ENCODE data around the gene MMD.

DNA sequence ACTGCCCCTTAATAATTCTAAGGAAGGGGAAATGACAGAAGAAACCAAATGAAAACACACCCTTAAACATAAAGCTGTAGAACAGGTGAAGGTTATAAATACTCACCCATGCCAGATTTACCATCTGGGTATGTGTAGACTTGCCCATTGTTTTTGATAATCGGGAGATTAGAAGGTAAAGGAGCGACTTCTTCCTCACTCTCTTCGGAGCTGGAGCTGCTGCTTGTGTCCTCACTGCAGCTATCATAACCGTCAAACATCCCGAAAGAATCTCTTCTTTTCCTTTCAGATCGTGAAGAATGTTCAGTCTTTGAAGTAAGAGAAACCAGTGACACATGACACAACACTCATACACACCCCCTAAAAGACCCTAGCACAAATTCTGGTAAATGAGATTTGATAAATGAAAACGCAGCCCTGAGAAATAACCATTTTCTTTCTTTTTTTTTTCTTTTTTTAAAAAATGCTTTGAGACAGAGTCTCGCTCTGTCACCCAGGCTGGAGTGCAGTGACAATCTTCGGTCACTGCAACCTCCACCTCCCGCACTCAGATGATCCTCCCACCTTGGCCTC is 34.9 kb downstream of the MBTD1 start:
- PRO-cap = no peak

DNA sequence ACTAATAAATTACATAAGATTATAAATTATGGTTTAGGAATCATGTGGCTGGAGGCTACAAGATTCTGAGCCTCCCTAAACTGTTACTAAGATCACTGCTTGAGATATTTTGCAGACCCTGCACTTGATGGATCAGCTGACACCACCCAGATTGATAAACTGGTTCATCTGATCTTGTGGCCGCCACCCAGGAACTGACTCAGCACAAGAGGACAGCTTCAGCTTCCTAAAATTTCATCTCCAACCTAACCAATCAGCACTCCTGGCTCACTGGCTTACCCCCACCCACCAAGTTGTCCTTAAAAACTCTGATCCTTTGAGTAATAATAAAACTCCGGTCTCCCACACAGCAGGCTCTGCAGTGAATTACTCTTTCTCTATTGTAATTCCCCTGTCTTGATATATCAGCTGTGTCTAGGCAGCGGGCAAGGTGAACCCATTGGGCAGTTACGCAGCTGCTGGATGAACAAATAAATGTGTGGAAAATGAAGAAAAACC is 174.8 kb downstream of the UTP18 start:
- PRO-cap = no peak

- PRO-cap = no peak
Observed at GRCh38 chr17:52824437-52825006, 666.0 kb upstream of the CA10 start.

DNA sequence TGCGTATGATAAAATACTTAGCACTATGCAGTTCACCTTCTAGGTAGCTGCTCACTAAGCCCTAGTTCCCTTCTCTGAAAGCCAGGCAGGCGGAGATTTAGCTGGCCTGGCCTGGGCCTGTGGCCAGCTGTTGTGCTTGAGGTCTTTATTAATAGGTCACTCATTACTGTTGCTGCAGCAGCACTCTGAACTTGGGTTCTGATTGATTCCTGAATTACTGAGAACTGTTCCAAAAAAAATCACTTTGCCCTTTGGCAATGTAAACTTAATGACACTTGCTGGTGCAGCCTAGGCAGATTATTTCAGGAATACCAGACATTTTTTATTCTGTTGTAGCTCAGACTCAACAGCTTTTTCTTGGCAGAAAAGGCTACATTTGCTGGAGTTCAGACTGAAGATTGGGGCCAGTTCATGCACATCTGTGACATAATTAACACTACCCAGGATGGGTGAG is 2.7 kb downstream of the TOM1L1 start:
- PRO-cap = no peak

- PRO-cap = bidirectional peak, plus-strand start at chr17:55238523, minus-strand start at chr17:55238422
Observed at GRCh38 chr17:55237939-55238904, 26.5 kb upstream of the HLF start.

DNA sequence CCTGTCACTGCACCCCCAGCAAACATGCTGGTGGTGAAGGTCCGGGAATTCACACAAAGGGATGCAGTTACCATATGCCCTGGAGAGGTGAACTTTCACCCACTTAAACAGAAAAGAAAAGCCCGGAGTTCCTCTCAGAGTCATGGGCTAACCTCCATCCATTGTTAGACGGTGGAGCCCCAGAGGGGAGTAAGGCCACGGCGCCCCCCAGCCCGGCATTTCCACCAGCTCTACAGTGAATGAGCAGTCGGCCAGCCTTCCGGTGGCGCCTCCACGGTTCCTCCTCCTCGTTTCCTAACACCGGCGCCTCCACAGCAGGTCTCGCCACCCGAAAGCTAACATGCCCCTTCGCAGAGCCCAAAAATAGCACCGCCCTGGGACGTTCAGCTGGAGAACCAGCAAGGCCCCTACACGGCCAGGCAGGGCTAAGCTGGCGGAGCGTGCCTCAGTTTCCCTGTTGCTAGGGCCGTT is 915 bp downstream of the MMD start:
- PRO-cap = no peak

GRCh38 chr17:55421156-55422016 is at the start of gene MMD:
TSS of gene MMD (minus strand) at chr17:55421835.
- PRO-cap = unidirectional peak, plus-strand start at chr17:55421568; bidirectional peak, plus-strand start at chr17:55422223, minus-strand start at chr17:55421931

- PRO-cap = no peak
Observed at GRCh38 chr17:55730454-55731221, 8.0 kb upstream of the TMEM100 start.

- PRO-cap = unidirectional peak, plus-strand start at chr17:55731713; bidirectional peak, plus-strand start at chr17:55732202, minus-strand start at chr17:55732084
Observed at GRCh38 chr17:55731322-55732335, 9.0 kb upstream of the TMEM100 start.

- PRO-cap = no peak
Observed at GRCh38 chr17:56034014-56034682, 119.1 kb upstream of the ANKFN1 start.

GRCh38 chr17:56593999-56595327 is 964 bp downstream of the NOG start:
- PRO-cap = no peak

DNA sequence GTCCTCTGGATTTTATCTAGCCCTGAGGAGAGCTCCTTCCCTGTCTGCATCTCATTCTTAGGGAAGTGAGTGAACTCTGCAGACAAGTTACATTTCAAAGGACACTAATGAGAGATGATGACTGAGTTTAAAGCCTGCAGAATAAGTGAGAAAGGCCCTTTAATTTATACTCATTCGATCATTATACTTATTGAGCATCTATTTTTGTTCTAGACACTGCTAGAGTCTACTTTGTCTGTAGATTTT is 3.7 kb downstream of the DGKE start:
- PRO-cap = no peak

DNA sequence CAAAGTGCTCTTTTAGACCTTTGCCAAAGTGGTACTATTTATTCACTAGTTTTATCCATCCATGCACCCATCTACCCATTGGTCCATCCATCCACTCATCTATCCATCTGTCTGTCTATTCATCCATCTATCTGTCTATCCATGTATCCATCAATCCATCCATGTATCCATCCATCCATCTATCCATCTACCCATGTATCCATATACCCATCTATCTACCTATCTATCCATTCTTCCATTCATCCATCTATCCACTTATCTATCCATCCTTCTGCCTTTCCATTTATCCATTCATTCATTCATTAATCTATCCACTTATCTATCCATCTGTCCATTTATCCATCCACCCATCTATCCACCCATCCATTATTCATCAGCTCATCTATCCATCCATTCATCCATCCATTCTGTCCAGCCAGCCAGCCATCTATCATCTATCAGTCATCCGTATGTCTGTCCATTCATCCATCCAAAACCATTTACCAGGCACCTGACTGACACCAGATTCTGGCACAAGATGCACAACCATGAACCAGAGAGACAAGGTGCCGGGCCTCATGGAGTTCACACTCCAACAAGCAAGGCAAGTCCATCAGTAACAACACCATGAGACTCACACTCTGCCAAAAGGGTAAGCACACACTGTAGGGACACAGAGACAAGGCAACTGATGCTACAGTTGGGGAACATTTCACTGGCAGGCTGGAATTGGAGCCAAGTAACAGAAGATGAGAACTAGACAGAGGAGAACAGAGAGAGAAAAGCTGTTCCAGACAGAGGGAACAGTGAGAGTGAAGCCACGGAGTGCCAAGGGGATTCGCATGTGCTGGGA is 21.4 kb downstream of the TRIM25 start:
- PRO-cap = no peak

- PRO-cap = bidirectional peak, plus-strand start at chr17:56910304, minus-strand start at chr17:56910090
Observed at GRCh38 chr17:56909988-56910633, 3.7 kb downstream of the TRIM25 start.

- PRO-cap = no peak
Observed at GRCh38 chr17:56949894-56950507, 10.8 kb downstream of the COIL start.

GRCh38 chr17:57035371-57035815 is 49.7 kb upstream of the AKAP1 start:
- PRO-cap = no peak

GRCh38 chr17:57092096-57092684 is 7.1 kb downstream of the AKAP1 start:
- PRO-cap = bidirectional peak, plus-strand start at chr17:57092481, minus-strand start at chr17:57092310

DNA sequence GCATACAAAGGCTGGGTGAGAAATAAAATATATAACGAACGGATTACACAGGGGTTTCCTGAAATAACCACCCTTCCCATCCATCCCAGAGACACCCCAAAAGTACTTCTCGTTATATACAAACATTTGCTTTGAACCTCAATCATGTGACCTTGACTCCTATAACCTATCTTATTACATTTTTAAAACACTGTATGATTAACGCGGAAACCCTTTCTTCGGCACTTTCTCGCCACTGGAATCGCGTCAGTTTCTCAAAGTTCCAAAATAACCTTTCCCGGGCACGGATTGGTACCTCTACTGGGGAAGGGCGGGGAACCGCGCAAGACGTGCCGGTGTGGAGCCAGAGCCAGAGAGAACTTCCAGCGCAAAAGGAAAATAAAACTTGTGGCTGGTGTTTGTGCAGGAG is 813 bp upstream of the MSI2 start:
- PRO-cap = unidirectional peak, plus-strand start at position 300 of the sequence

DNA sequence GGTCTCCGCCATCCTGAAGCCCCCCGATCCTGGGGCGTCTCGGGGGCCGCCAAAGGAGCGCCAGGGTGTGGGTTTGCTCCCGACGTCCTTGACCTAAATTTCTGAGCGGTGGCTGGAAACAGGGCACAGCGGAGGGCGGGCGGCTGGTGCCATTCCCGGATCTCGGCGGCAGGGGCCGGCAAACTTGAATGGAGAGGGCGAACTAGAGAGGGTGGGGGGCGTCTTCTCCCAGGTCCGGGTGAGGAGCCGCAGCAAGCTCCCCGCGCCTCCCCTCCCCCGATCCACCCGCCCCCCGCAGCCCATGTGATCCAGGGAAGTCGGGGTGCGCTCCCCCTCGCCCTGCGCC is 435 bp upstream of the MSI2 start:
- PRO-cap = no peak

- PRO-cap = no peak
Observed at GRCh38 chr17:57260155-57261081, 4.1 kb downstream of the MSI2 start.